ENCODE measurements around a stretch of chr12.

DNA sequence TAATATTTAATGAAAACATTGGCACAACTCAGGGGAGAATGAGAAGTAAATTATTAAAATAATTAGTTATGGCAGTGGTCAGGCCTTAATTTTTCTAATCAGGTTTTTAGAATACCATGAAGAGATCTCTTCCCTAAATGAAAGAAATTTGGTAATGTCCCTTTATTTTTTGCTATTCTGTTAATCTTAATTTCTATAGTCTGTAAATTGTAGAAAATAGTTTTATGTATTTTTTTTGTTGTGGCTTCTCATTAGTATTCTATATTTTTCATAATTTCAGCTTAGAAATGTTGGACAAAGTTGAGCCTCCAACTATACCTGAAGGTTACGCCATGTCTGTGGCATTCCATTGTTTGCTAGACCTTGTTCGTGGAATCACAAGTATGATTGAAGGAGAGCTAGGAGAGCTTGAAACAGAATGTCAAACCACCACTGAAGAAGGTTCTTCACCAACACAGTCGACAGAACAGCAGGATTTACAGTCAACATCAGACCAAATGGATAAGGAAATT is 65.6 kb downstream of the MON2 start:
- RRBS = no CpG with 5 or more reads among the region's 3 CpGs

DNA sequence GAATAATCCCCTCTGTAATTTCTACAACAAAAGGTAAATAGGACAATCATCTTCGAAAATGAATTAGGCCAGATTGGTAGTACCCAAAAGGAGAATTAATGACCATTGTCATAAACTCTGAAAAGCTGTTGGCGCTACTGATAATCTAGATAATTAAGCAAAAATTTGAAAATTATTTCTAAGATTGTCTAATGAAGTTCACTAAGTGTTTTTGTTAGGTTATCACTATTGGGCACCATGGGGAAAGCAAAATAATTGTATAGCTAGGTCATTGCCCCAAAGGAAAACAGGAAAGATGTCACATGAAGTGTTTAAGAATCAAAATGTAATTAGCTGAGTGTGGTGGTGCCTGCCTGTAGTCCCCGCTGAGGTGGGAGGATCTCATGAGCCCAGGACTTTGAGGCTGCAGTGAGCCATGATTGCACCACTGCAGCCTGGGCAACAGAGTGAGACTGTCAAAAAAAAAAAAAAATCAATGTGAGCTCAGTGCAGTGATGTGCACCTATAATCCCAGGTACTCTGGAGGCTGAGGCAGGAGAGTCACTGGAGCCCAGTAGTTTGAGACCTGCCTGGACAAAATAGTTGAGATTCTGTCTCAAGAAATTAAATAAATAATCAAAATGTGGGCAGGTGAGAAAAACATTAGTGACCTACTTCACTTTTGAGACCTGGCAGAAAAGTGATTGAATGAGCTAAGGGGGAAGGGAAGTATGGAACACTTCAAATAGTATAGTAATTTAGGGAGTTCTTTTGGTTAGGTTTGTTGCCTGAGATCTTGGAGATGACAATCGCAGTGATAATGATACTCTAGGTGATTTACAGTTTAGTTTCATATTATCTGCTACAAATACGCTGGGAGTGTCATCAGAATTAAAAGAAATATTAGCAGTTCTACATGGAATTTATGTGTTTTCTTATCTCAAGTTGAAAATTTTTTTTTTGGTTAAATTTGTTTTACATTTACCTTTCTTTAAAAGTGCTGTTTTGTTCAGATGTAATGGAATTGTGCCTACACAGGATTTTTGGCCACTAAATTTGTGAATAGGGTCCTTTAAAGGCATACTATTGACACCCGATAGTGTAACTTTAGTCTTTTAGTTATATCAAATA is 140.1 kb downstream of the MON2 start:
- RRBS = no CpG with 5 or more reads among the region's 6 CpGs

DNA sequence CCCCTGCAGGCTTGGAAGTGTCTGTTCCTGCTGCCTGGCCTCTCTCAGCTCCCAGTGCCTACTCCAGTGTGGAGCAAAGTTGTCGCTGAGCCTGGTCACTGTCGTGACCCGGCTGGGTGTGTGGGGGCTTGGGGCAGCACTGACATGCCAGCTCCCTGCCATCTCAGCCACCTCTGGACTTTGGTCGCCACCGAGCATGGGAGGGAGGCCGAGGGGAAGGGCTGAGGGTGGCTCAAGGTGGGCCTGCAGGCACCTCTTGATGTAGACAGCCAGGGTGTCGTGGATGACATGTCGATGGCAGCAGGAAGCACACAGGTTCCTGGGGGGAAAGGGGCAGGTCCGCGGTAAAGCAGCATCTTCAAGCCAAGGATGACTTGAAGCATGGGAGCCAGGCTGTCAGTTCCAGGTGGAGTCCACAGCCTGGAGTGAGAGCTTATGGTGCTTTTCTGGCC is 209.9 kb downstream of the MON2 start:
- RRBS = no CpG with 5 or more reads among the region's 10 CpGs

GRCh38 chr12:62684901-62685270 is 218.3 kb downstream of the MON2 start:
- RRBS = no CpG with 5 or more reads among the region's 4 CpGs

DNA sequence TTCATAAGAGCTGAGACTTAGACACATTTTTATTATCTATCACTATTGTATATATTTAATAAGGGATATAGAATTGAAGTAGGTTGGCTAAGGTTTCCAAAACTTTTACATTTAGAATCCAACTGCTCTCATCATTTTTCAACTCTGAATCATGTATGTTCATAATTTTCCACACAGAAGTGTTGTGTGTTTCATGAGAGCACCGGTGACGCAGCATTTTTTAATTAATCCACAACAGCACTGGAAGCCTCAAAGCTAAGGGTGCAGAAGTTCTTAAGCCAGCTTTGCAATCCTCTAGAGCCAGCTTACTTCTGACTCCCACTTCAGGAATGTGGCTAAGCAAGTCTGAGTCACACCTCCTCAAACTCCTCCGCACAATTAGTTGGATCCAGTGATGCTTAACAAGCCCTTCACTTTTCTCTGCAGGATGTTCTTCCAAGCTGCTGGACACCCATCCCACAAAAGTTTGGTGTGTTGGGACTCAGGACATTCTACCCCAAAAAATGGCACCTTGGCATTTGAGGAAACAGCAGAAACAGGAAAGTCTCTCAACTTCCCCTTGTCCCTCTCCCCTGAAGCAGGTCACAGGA is 210.1 kb downstream of the PPM1H start:
- RRBS = no CpG with 5 or more reads among the region's 3 CpGs

- RRBS = no CpG with 5 or more reads among the region's 4 CpGs
These were observed 84.3 kb downstream of the PPM1H start for GRCh38 chr12:62850459-62851157.

- RRBS = no CpG with 5 or more reads among the region's 1 CpG
These were observed 125.5 kb upstream of the AVPR1A start for GRCh38 chr12:63276601-63276859.

- RRBS = no CpG with 5 or more reads among the region's 3 CpGs
These were observed 1.2 kb downstream of the SRGAP1 start for GRCh38 chr12:63845591-63846186.

GRCh38 chr12:63846187-63846625 is 1.7 kb downstream of the SRGAP1 start:
- RRBS = no CpG with 5 or more reads among the region's 4 CpGs

- RRBS = no CpG with 5 or more reads among the region's 6 CpGs
These were observed 29.1 kb downstream of the SRGAP1 start for GRCh38 chr12:63873546-63874086.

DNA sequence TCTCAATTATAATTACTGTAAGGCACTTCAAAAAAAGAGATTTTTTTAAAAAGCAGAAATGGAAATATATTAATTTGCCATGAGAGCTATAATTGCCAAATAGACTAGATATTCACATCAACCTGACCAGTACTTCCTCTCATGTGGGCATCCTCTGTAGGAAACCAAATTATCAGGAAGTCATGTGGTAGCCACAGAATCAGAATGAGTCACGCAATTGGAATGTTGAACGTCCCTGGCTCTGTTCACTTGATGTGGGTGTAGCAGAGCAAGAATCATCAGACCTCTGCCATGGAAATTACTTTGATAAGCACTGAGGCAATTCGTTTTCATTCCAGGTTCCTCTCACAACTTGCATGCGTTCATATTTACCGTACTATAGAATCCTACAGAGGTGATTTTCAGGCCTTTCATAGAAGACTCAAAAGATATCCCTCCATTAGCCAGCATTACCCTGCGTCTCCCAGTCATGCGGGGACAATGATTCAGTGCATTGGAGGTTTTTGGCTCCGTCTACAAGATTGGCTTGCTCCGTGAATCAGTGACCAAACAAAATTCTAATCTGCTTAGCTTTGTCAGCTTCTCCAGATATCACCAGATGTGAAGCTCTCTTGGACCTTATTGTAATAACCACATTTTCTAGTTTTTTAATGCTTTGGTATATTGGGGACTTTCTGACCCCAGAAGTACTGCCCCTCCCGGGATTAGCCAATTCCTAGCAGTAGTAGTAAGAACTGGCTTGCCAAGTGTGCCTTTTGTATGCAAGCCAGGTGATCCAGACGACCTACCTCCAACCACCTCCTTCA is 133.5 kb downstream of the KICS2 start:
- RRBS = no CpG with 5 or more reads among the region's 11 CpGs

GRCh38 chr12:64219023-64219654 is 3.0 kb downstream of the KICS2 start:
- RRBS = no CpG with 5 or more reads among the region's 2 CpGs

- RRBS = no CpG with 5 or more reads among the region's 10 CpGs
These were observed 787 bp upstream of the TBK1 start for GRCh38 chr12:64451004-64451662.

DNA sequence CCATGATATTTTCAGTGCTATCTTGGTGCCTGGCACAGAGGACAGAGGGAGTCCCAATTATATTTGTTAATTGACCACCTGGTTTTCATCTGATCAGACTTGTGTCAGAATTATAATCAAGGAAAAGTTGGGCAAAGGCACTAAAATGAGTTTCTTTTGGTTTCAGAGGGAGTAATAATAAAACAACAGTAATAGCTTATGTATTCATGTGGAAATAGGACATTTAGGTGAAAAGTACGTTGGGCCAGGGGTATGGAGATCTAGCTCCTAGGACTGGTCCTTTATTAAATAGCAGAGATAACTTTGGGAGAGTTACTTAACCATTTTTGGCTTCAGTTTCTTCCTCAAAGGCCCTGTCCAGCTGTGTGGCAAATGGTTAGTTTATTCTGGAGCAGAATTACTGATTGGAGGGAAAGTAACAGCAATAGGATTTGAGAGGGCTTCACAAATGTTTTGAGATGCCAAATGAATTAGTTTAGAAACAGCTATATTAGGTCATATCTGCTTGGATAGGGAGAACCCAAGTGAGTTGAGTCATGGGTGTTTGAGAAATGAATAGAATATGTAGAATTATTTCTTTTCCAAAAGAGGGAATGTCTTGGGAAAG is 17.3 kb downstream of the RASSF3 start:
- RRBS = no CpG with 5 or more reads among the region's 1 CpG

- RRBS = no CpG with 5 or more reads among the region's 6 CpGs
These were observed 20.3 kb downstream of the RASSF3 start for GRCh38 chr12:64630135-64631479.

DNA sequence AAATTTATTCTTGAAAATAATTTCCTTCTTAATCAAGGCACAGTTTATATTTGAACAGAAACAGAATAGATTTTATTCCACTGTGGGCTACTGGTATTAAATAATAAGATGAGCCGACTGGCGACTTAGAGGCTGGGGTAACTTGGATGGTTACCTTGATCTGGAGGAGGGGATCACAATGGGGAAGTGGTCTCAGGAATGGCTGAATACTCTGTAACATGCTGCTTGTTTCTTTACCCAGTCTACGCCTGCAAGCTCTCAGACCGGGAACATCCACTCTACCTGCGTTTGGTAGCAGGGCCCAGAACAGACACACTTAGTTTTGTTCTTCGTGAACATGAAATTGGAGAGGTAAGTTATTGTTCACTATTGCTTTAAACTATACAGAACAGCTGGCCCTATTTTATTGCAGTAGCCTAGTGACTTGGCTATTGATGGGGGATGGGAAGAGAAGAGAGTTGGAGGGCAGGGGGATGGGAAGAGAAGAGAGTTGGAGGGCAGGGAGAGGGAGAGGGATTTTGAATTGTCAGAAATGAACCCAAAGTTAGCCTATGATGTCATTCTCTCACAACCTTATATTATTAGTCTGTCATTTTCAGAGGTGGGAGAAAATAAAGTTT is 67.9 kb downstream of the GNS start:
- RRBS = no CpG with 5 or more reads among the region's 6 CpGs

- RRBS = no CpG with 5 or more reads among the region's 4 CpGs
These were observed 20.1 kb downstream of the LEMD3 start for GRCh38 chr12:65189459-65189833.

DNA sequence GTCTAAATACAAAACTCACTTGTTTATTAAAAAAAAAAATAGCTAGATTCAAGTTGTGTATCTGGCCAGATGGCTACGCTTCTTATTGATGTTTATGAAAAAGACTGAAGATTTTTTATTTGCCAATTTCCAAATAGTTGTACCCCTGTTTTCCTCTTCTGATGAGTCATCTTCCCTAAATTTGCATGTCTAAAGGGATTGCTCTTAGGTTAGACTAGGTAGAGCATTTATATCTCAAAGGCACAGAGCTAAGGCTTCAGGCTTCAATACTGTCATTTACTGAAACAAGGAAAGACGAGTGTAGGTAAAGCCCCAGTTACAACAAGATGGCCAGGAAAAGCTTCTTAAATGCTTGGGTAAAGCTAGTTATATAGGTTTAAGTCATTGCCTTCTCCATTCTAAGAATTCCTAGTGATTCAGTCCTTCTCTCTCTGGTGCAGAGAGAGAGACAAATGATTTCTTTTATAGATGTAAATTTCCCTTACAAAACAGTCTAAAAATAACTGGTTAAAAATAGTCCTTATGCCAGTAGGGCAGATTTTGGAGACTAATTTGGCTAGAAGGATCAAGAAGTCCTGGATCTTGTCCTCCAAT is 26.1 kb downstream of the LEMD3 start:
- RRBS = no CpG with 5 or more reads among the region's 2 CpGs